Neutrophil (primary cell): ENCODE measurements around a stretch of chr3.

DNA sequence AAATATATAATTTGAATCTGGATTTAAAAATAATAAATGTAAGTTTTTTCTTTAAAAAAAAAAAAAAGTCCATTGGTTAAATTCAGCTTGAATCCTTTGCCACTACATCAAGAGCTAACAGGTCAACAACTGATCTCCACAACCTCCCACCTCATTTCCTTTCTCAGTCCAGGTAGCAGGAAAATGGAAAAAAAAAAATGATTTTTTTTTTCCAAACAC is 322 bp upstream of the CD200 start:
- PRO-cap = no peak

GRCh38 chr3:112640271-112640557 is 729 bp downstream of the CCDC80 start:
- PRO-cap = no peak

DNA sequence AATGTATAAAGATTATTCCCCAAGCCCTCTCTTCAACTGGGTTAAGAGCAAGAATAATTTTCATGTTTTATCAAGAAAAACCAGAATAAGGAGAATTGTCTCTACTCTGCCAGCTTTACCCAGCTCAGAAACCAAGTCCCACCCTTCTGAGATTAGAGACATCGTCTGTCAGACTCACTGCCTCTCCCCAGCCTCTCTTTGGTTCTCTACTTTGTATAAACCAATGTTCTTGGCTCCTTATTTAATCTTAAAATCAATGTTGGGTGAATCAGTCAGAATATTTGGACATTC is 33.8 kb downstream of the CD200R1L start:
- PRO-cap = no peak

DNA sequence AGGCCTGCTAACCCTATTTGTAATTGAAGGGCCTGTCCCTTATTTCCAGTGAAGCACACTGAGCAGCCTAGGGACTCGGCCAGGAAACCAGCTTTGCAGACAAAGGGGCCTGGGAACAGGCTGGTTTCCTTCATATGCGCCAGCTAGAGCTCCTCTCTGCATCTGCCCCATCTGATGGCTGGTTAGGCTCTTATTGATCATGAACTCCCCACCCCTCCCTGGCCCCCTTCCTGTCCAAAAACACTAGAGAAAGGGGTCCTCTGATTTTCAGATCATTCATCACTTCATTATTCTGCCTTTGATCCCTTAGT is 53.0 kb downstream of the BOC start:
- PRO-cap = no peak

- PRO-cap = no peak
Measured at GRCh38 chr3:113488833-113489427, 26.0 kb downstream of the SPICE1 start.

GRCh38 chr3:113574988-113575541 is 42.7 kb downstream of the SIDT1 start:
- PRO-cap = no peak

DNA sequence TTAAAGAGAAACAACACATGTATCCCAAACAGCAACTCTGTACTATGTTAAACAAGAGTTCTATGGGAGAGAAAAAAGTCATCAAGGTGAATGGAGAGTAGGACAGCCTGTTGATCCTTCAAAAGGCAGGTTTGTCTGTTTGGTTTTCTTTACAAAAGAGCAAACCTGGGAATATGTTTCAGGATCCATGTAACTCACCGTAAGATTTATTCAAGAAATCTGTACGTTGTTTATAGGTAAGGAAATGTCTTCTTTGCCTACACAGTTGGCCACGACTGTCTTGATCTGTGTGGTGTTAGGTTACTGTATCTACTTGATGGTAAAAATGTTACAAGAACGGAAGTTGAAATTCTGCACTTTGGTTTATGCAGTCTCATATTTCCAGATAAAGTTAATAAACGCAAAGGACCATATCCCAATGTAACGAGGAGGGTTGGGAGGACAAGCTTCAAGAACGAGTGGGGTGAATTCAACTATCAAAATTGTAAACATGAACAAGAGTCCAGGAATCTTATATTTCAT is 1.1 kb downstream of the USF3 start:
- PRO-cap = no peak

- PRO-cap = no peak
Measured at GRCh38 chr3:113746626-113746854, 295 bp upstream of the ATP6V1A start.

- PRO-cap = no peak
Measured at GRCh38 chr3:113748688-113749292, 2.0 kb downstream of the ATP6V1A start.

DNA sequence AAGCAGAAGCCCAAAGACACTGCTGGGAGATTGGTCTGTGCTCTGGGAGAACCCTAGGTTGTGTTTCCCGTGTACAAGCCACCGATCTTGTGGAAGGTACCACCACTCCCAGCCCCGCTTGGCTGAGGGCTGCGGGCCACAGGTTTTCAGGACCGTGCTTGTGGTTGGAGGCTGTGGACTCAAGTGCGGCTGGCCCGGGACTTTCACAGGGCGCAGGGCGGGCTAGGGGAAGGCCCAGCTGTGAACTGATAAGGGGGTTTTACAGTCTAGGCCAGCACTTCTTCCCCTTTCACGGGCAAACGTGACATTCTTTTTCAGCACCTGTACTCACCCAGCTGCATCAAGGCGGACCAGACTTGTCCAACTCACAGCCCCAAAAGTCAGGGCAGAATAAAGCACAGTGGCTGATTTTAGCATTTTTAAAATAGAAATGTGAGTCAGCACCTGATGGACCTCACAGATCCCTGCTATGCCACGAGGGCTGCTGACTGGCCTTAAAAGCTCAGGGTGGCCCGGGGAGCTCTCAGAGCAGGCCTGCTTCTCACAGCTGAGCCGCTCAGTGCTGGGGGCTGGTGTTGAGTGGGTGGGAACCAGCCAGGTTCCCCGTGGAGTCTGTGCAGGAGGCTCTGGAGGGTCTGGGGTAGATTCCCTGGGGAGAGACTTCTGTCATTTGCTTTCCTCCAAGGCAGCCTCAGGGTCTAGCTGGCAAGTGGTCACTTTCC is 2.5 kb upstream of the TIGIT start:
- PRO-cap = no peak

- PRO-cap = no peak
Measured at GRCh38 chr3:114315878-114316706, 22.3 kb downstream of the TIGIT start.

- PRO-cap = no peak
Measured at GRCh38 chr3:114453770-114454190, 160.0 kb downstream of the TIGIT start.

DNA sequence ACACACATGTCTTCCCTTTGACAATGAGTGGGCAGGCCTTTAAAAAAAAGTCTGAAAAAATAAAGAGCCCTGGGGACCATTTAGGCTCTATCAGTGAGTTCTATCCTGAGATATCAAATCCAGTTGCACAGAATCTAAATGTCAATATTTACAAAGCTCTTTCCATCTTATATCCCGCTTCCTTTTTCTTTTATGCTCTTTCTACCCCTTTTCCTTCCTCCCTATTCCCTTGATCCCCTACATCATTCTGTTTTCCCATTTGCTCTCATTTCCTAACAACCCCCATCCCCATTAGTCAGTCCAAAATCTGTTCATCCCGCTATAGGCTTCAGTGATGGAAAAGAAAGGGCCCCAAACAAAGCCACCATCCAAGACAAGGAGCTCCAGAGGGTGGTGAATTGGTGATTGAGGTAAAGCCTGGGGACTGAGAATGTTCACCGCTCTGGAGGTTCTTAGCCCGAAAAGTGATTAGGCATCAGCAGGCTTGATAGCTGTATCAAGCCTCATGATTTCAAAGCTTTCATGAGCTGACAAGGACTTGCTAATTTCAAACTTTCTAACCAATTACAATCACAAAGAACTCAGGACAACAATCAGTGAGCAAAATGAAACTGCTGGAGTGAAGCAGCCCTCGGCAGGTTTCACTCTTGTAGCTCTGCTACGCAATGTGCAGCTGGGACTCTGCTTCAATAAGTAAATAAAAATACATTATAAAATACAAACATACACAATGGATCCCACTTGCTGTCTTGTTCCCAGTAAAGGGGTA is 391.2 kb downstream of the TIGIT start:
- PRO-cap = no peak

DNA sequence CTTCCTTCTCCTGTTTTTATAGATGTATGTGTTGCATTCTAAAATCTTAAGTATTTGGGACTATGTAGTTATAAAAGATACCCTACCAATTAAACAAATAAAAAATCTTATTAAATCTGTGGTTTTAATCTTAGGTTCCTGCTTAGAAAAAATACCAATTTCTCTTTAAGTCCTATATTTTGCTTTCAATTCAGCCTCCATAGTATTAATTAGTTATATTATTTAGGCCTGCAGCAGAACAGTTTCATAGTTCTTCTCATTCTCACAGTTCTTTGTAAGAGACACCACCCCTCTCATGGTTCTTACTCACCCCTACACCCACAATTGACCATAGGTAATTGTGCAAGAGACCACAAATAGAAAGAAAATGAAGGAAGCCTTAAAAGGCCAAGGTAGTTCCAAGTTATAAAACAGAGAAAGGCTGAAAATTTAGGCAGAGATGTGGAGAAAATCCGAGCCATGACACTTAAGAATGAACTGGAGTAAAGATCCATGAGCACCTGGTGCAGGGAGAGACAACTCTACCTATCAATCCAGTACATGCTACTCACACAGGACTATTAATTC is 415.3 kb downstream of the TIGIT start:
- PRO-cap = no peak

GRCh38 chr3:114874319-114874810 is 272.7 kb downstream of the ZBTB20 start:
- PRO-cap = no peak

GRCh38 chr3:114902619-114903359 is 244.3 kb downstream of the ZBTB20 start:
- PRO-cap = no peak

- PRO-cap = no peak
Measured at GRCh38 chr3:114991210-114991653, 155.9 kb downstream of the ZBTB20 start.

GRCh38 chr3:115100010-115100605 is 47.0 kb downstream of the ZBTB20 start:
- PRO-cap = no peak

DNA sequence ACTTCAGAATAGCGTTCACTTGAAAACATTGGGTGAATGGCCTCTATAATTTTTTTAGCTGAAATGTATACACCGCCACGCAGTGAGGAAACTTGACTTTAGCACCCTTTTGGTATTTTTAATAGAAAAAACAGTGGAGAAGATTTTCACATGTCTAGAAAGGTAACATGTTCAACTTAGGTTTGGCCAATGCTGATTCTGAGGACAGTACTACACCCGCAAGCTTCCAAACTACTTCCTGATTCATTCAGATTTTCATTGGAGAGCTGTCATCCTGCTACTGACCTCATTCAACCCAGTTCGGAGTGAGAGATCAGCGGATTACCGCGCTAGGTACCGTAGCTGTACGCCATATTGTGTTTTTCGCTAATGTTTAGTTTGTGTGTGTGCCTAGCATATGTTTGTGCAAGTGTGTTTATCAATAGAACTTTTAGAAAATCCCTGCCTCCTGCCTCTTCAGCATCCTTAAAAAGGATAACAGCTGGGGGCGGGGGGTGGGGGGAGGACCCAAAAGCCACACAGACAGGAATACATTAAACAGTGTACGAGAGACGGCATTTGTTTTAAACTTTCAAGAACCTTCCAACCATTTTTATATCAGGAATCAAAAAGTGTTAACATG is 1.1 kb downstream of the ZBTB20 start:
- PRO-cap = unidirectional peak, plus-strand start at position 298 of the sequence

DNA sequence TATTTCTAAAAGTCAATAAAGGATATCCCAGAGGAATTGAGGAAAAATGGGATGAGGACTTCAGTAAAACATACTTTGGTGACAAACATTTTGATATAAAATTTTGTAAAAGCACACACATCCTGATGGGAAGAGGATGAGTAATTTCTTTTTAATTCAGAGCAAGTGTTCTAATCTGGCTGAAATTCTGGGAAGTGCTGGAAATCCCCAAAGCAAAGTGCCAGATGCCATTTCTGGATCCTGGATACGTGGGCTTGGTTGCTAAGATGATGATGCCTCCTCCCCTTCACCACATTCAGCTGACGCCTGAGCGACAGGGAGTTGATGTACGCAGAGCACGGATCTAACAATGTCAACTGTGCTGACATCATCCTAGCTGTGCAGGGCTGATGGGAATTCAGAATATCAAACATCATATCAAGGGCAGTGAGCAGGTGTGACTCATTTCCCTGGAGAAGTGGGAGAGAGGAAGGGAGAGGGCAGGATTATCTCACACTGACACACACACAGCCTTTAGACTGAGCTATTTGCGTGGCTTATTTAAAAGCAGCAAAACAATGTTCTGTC is 92.5 kb upstream of the ZBTB20 start:
- PRO-cap = no peak